Peyer's patch (tissue), 4 donors: ENCODE measurements around a stretch of chr7.

DNA sequence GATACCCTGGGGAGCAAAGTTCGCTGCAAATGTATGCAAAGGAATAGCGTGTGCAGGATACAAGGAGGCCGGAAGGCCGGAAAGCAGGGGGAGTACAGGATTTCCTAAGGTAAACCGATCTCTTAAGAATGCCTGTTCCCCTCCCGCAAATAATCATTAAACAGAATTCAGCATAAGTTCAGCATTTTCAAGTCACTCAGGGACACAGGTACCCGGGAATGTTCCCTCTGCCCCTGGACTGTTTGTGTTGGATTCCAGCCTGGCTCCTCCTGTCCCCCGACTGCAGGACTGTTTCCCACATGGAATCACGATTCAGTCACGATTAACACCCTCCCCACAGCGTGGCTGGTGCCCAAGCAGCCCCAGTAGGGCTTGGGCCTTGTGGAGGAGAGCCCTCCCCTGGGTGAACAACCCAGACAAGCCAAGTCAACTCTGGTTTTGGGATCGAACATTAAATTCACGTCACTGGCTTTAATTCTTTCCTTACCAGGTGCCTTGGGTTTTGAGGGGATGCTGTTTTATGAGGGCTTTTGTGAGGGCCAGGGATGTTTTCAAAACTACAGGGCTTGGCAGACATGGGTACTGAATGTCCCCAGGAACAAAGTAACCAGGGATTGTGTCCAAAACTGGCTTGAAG lies 97.7 kb downstream of the HIPK2 start:
- PRO-cap = no peak
- RAMPAGE, long total RNA, 4 experiments = no peak in any of the 4 experiments

- PRO-cap = no peak
- RAMPAGE, long total RNA, 4 experiments = no peak in any of the 4 experiments
Observed at GRCh38 chr7:139718413-139719397, 59.1 kb downstream of the HIPK2 start.

DNA sequence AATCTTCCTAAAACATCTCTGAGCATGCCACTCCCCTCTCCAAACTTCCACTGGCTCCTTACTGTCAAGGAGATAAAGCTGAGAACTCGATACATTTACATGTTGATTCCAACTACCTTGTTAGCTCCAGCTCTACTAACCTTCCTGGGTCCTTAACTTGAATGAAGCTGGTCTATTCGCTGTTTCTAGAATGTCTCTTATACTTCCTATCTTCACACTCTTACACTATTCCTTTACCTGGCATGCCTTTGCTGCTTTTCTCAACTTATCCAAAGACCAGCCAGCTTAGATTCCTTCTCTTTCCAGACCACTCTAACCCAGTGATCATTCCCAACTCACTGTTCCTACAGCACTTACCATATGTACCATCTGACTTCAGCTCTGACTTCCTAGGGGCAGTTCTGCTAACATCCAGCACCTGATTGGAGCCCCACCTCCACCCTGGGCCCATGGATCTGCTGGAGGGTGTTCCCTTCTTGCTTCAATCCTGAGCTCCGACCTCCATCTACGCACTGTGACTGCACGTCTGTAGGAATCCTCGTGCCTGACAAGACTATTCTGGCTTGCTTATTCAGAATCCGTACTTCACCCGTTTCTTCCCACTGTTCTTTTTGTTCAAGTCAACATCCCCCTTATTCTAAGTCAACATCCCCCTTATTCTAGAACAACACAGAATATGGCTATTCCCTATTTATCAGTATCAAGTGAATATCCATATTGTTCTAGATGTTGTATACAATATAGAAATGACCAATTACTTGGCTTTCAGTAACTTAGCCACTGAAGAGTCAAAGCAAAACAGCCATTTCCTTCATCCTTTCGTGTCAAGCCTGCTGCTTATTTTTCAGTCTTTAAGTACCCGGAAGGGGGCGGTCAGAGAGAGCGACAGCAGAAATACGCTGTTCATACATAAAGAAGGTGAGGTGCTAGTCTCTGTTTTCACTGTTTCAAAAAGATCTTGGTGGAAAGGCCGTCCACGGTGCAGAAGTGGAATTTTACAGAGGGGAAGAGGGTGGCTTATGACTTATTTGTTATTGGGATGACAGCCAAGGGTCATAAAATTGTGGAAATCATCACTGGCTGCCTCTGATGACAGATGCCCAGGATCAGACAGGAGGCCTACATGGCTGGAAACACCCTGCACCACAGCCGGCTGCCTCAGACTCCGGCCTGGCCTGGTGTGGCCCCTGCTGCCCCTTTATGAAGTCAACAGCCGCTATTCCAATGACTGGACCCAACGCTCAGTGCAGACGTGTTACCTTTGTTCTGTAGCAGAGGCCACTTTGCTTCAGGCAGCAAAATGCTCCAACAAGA lies 57.4 kb downstream of the HIPK2 start:
- PRO-cap = bidirectional peak, plus-strand start at position 1,103 of the sequence, minus-strand start at position 826 of the sequence
- RAMPAGE, long total RNA, 4 experiments = no peak in any of the 4 experiments

GRCh38 chr7:139725828-139727054 lies 51.6 kb downstream of the HIPK2 start:
- PRO-cap = unidirectional peak, minus-strand start at chr7:139725974
- RAMPAGE, long total RNA, 4 experiments = no peak in any of the 4 experiments

GRCh38 chr7:139732168-139732641 lies 45.6 kb downstream of the HIPK2 start:
- PRO-cap = unidirectional peak, plus-strand start at chr7:139732427
- RAMPAGE, long total RNA, 4 experiments = no peak in any of the 4 experiments

- PRO-cap = no peak
- RAMPAGE, long total RNA, 4 experiments = no peak in any of the 4 experiments
Observed at GRCh38 chr7:139734645-139734955, 43.2 kb downstream of the HIPK2 start.

DNA sequence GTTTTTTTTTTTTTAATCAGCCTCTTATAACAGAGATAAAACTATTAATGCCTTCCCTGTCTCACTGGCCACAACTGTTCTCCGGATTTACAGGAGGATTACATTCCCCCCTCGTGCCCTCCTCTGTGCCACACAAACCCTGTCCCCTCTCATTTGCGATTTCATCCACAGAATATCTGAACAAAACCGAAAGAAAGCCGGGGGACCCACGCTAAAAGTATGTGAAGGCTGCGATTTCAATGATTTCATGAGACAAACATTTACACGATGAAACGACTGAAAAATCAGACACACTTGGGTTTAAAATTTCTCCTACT lies 1.4 kb downstream of the HIPK2 start:
- PRO-cap = unidirectional peak, plus-strand start at position 179 of the sequence; unidirectional peak, plus-strand start at position 270 of the sequence
- RAMPAGE, long total RNA, 4 experiments = no peak in any of the 4 experiments

- PRO-cap = no peak
- RAMPAGE, long total RNA, 4 experiments = no peak in any of the 4 experiments
Observed at GRCh38 chr7:139875656-139876288, 46.7 kb downstream of the TBXAS1 start.

GRCh38 chr7:139995173-139995687 lies 67.5 kb downstream of the PARP12 start:
- PRO-cap = no peak
- RAMPAGE, long total RNA, 4 experiments = no peak in any of the 4 experiments

- PRO-cap = no peak
- RAMPAGE, long total RNA, 4 experiments = no peak in any of the 4 experiments
Observed at GRCh38 chr7:140060842-140061478, 1.8 kb downstream of the PARP12 start.

- PRO-cap = no peak
- RAMPAGE, long total RNA, 4 experiments = no peak in any of the 4 experiments
Observed at GRCh38 chr7:140084863-140085507, 22.2 kb upstream of the PARP12 start.

DNA sequence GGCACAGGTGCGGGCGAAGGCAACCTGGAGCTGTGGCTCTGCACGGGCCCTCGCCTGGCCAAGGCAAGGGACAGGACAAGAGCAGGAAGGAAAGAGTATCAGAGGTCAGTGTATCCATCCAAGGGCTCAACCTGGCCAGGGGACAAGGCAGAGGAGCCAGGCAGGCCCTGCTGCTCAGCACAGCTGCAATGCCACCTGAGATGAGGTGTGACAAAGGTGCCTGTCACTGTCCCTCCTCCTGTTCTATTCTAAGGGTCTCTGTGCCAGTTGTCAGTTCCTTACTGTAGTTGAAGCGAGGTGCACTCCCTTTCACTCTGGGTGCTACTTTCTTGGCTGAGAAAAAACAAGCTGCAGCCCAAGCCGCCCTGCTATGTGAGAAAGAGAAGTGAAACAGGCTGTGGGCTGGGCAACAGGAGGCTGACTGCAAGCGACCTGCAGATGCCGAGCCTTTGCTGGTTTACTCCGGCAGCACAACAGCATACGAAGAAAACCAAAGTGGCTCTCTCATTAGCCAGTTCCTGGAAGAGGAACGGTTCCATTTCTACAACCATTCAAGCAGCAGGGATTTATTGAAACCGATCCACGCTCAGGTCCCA lies 33.3 kb upstream of the KDM7A start:
- PRO-cap = unidirectional peak, plus-strand start at position 460 of the sequence
- RAMPAGE, long total RNA, 4 experiments = no peak in any of the 4 experiments

DNA sequence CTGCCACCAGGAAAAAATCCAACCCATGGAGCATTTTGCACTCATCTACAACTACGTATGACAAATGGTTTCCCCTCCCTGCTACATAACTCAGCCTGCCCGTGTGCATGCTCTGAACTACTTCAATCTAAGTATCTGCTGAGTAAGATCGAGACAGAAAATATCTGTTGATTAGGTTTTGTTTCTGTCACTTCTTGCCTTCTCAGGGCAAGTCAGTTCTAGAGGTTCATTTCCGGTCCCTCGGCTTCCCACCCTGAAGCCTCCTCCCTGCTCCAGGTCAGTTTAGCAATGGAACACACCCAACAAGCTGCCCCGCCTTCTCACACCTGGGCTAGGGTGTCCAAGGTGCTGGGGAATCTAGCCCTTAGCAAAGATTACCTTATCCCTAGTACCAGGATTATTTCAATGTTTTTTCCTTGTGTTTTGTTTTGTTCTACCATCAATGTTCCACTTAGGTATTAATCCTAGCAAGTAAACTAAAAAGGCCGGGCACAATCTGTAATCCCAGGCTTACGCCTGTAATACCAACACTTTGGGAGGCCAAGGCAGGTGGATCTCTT lies 35.8 kb upstream of the KDM7A start:
- PRO-cap = no peak
- RAMPAGE, long total RNA, 4 experiments = no peak in any of the 4 experiments

- PRO-cap = bidirectional peak, plus-strand start at chr7:140242171, minus-strand start at chr7:140242116
- RAMPAGE, long total RNA, 4 experiments = no peak in any of the 4 experiments
Observed at GRCh38 chr7:140241785-140242261, 65.0 kb upstream of the KDM7A start.

DNA sequence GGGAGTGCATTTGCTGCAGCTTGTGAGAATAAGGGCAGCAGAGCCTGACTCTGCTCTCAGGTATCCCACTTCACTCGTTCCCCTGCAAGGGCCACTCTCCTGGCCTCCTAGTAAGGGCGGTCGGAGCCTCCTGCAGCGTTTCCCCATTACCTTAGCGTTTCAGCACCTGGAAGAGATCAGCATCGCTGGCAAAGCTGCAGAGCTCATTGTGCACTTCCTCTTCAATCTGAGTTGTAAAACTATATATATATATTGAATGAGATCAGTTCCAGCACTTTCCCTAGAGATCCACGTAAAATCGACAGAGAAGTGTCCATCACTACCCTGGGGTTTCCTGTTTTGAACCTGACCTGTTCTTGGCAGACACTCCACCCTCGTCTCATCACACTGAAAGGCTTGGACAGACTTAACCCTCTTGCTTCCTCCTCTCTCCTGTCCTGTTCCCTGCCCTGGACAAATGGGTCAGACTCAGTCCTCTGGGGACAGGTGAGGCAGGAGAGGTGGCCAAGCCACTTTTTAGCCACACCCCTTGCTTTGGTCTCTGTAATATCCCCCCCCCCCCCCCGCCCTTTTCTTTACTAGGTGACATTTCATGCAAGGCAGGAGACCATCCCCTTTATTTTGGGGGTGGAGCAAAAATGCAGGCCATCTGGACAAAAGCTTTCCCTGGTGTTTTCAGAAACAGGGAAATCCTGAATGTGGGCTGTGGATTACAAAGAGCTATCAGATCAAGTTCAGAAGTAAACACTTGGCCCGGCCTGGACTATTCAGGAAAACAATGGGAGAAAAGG lies 83.6 kb upstream of the KDM7A start:
- PRO-cap = no peak
- RAMPAGE, long total RNA, 4 experiments = start-site peak on the minus strand in 1 of 4 experiments, centred at position 441 of the sequence, 17 reads per replicate

GRCh38 chr7:140451417-140452287 lies 27.7 kb downstream of the MKRN1 start:
- PRO-cap = no peak
- RAMPAGE, long total RNA, 4 experiments = no peak in any of the 4 experiments

DNA sequence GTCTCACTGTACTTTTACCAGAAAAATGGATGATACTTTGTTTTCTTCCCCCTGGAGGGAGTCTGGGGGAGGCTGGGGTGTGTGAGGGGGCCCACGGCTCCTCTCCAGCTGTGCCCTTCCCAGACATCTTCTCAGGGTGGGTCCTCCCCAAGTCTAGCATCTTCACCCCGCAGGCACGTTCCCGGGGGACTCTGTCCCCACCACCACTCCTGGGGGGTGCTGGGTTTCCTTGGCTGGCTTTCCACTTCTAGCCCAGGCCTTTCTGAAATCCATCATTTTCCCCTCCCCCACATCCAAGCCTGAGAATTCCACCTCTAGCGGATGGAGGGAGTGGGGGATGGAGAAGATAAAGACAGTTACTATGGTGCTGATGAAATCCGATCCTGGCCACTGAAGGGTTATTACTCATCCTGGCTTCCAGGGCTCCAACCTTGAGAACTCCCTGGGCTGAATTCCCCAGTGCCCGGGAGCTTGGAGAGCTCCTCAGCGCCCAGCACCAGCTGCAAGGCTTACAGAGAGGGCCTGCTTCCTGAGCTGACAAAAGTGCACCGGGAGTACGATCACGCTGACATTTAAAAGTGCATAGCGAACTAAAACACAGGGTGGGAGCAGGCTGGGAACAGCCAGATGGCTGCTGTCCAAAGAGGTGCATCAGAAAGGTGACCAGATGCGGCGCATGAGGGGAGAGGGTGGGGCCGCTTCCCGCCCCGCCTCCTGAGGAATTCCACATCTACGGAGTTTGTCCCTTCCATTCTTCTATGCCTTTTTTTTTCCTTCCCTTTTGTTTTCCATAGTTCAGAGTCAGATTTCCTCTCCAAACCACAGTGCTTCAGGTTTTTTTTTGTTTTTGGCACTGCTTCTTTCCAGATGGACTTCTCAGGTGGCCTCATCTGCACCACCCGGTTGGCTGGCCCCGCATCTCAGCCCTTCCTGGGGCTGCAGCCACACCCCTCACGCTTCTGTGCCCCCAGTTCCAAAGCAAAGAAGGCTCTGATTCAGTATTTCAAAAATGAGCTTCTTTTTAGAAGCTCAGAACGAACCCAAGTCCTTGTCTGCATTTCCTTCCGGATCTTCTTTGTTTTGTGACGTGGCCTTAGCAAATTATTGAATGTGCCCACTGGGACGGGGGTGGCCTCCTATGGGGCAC lies 62.3 kb upstream of the MKRN1 start:
- PRO-cap = no peak
- RAMPAGE, long total RNA, 4 experiments = no peak in any of the 4 experiments

DNA sequence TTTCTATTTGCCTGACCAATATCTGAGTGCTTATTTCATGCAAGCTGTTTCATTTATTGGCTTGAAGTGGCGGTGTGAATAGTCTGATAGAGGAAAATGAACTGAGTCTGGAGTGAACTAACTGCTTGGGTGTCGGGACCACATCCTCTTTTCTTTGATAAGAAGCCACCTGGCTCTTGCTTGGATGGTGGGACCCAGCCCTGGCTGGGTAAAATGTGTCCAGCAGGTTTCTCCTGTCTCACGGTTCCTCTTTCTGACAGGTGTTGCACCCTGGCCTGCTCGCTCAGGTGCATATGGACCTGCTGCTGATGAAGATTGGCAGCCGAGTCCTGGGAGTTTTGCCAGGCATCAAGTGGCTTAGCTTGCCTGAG lies 1.6 kb downstream of the ADCK2 start:
- PRO-cap = no peak
- RAMPAGE, long total RNA, 4 experiments = no peak in any of the 4 experiments

DNA sequence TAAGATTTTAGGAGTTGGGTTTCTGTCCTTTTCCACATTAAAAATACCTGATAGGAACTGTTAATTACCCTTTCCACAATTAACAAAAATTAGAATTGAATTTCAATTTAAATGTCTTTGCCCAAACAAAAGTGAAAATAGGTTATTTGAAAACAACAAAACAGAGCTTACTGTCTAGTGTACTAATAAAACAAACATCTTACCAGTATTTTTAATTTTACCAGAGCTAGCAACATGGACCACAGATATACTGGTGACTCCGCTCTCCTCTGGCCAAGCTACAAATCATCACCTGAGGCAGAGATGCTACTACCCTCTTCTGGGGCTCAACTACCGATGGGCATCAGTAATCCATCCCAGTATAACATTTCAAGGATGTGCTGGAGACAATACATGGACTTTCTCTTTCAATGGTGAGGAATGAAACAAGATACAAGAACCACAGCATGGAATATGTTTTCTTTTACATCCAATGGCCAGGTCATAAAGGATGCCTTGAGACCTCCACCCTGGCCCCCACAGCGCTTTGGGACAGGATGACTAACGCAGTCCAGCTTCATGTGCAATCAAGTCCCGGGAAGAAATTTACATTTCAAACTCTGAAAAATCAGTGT lies 24.9 kb downstream of the NDUFB2 start:
- PRO-cap = no peak
- RAMPAGE, long total RNA, 4 experiments = no peak in any of the 4 experiments

- PRO-cap = no peak
- RAMPAGE, long total RNA, 4 experiments = no peak in any of the 4 experiments
Observed at GRCh38 chr7:140911131-140911510, 13.6 kb downstream of the BRAF start.